Measurements from ENCODE around the genes NACC1 and CC2D1A.

DNA sequence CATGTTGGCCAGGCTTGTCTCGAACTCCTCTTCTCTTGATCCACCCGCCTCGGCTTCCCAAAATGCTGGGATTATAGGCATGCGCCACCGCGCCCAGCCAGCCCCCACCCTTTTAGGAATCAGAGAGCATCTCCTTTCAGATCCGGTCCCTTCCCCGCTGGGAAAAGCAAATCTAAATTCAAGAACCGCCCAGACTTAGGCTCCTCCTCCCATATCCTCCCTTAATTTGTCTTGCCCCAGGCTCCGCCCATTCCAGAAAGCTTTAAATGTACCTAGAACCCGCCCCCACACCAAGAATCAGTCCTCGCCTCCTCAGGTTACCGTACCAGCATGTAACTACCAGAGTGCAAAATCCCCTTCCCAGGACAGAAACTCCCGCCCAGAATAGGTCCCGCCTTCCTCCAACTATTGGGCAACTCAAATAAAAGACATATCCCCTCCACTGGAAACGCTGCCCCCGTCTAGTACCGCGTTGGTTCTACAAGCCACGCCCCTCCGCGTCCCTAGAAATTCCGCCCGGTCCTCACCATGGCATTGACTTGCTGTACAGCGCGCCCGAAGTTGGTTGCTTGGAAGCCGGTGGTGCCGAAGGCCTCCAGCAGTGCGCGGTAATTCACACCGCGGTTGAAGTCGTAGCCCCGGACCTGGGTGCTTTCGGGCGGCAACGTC lies 513 bp downstream of the DHPS start:
- PRO-cap: unidirectional peak, plus-strand start at position 293 of the sequence
- RAMPAGE, long total RNA, 4 experiments: start-site peak on the plus strand in 1 of 4 experiments, centred at position 534 of the sequence, 19 reads per replicate

- PRO-cap: no peak
- RAMPAGE, long total RNA, 4 experiments: no peak in any of the 4 experiments
Measured at GRCh38 chr19:12721720-12721940, 2.1 kb downstream of the TNPO2 start.

- PRO-cap: no peak
- RAMPAGE, long total RNA, 4 experiments: no peak in any of the 4 experiments
Measured at GRCh38 chr19:12730474-12731494, 3.7 kb downstream of the TRIR start.

GRCh38 chr19:12778647-12779009 lies 3.3 kb upstream of the HOOK2 start:
- PRO-cap: no peak
- RAMPAGE, long total RNA, 4 experiments: no peak in any of the 4 experiments

DNA sequence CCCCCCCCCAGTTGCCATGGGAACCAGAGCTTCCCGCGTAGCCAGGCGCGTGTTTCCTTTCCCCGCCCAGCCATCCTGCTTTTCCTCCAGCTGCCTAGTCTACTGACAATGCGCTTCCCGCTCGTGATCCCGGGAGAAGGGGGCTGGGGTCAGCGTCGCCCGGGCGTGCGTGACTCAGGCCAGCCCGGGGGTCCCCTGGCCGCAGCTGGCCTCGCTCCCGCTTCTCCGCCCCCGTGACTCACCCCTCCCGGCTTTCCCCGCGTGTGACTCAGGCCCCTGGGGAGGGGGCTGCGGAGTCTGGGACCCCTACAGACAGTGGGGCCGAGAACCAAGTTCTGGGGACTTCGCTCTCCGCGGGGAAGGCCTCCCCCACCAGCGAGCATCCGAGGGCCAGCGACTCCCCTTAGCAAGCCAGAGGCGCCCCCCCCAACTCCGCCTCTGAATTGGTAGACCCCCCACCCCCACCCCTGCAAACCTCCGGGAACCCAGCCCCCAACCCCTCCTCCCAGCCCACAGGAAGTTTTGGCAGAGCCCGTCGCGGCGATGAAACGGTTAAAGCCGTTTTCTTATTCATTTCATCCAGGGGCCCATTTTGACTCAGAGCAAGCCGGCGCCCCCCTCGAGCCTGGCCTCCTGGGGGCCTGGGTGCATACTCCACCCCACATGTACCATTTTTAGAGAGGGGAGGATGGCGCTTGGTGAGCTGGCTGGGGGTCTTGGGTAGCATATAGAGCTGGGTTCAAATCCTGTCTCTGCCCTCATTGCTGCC lies 7.7 kb upstream of the HOOK2 start:
- PRO-cap: no peak
- RAMPAGE, long total RNA, 4 experiments: start-site peak on the plus strand in 1 of 4 experiments, centred at position 100 of the sequence, 7 reads per replicate

DNA sequence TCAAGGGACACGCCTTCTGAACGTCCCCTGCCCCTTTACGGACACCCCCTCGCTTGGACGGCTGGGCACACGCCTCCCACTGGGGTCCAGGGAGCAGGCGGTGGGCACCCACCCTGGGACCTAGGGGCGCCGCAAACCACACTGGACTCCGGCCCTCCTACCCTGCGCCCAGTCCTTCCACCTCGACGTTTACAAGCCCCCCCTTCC lies 1.4 kb downstream of the JUNB start:
- PRO-cap: no peak
- RAMPAGE, long total RNA, 4 experiments: no peak in any of the 4 experiments

DNA sequence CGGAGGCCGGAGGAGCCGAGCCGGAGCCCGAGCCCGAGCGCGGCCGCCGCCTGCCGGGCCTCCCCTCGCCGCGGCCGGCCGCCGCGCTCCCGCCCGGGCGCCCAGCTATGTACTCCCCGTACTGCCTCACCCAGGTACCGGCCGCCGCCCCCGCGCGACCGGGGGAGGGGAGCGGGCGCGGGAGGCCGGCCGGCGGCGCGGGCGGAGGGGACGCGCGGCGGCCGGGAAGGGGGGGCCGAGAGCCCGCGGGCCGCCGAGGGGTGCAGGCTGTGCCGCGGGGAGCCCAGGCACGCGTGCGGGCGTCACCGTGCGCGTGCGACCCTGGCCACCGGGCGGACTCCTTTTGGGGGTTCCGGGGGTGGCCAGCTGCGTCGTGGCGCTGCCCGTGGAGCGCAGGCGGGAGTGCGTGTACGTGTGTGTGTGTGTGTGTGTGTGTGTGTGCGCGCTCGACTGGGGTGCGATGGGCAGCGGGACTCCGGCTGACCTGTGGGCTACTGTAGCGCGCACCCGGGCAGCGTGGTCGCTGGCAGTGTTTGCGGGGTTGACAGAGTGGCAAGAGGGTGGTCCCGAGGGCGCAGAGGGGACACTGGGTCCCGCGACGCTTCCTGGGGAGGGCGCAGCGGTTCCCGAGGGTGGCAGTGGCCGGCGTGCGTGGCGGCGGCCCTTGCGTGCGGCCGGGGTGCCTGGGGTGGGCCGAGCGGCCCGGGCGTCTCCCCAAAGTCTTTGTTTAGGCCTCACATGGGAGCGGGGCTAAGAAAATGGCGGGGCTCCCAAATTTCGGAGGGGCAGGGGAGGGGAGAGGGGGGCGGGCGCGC lies 663 bp downstream of the NFIX start:
- PRO-cap: no peak
- RAMPAGE, long total RNA, 4 experiments: no peak in any of the 4 experiments

- PRO-cap: no peak
- RAMPAGE, long total RNA, 4 experiments: no peak in any of the 4 experiments
Measured at GRCh38 chr19:13012721-13013633, 17.7 kb downstream of the NFIX start.

DNA sequence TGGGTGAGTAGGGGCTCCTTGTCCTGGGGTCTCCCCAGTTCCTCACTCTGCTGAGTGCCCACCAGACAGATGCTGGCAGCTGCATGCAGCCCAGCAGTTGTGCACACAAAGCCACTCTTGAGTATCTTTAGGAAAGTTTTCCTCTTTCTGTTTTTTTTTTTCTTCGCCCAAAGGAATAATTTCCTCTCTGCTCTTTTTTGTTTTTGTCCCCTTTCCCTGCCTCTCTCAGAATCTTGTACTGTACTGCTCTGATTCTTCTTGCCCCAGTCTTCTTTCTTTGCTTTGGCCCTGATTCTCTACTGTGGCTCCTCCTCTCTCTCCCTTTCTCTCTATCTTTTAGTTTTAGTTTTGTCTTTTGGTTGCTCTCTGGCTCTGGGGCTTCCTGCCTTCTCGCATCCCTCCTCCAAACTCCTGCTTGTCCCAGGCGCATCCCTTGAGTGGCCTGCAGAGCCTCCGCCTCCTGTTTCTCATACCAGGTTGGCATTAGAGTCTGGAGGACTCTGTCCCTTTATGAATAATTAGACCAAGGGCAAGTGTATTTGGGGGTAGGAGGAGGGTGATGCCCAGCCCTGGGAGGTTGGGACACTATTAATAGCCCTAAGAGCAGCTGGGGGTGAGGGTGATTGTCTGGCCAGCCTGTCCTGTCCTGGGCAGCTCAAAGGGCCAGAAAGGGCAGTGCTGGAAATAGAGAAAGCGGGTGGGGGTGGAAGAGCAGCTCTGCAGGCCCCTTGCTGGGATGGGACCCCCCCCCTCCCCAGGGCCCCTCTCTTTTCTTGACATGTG lies 39.1 kb downstream of the LYL1 start:
- PRO-cap: no peak
- RAMPAGE, long total RNA, 4 experiments: no peak in any of the 4 experiments

DNA sequence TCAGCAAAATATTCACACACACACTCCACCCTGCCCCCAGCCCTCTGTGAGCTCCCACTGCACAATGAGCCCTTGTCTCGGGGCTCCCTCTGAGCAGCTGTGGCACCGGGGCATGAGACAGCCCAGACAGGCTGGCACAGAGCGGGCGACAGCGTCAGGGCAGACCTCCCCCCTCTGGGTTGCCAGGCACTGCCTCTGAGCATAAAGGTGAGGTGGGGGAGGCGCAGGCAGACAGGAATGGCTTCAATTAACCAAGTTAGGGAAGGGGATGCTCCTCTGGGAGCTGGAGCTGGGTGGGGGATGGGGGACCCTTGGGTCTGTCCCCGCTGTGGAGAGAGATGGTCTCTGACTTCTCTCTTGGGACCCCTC lies 30.4 kb downstream of the LYL1 start:
- PRO-cap: no peak
- RAMPAGE, long total RNA, 4 experiments: no peak in any of the 4 experiments

- PRO-cap: no peak
- RAMPAGE, long total RNA, 4 experiments: no peak in any of the 4 experiments
Measured at GRCh38 chr19:13087759-13088309, 14.8 kb downstream of the LYL1 start.

DNA sequence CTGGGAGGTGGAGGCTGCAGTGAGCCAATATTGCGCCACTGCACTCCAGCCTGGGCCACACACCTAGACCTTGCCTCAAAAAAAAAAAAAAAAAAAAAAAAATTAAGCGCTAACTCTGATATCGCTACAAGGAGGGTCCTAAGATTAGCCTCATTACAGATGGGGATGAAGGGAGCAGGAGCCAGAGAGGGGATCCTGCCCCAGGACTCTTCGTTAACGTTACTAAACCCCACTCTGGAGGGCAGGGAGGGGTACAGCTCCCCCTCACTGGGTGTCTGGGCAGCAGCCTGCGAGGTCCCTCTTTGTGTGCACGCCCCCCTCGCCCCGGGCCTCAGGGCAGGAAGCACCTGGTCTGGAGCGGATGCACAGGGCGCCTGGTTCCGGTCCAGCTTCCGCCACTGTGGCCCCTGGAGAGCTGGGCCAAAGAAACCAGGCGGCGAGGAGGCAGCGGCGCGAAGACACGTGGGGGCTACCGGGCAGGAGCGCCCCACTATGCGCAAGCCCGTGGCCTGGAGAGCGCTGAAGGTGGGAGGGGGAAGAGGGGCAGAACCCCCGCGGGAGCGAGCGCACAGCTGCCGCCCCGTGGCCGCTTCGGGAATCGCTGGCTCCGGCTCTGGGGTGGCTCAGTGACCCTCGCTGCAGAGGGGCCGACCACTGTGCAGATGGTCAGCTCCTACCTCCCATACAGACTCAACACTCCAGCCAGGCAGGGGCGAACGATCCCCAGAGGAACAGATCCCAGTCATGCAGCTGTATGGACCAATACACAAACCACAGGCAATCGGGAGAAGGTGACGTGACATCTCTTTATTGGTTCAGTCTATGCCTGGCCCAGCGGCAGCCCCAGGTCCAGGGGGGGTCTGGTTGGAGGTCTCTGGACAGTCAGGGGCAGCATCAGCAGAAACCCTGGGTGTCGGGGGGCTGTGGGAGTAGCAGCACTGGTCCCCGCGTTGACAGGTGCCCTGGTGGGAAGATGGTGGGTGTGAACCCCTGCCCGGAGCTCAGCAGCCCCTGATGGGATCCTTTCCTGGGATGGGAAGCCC lies 1.8 kb upstream of the LYL1 start:
- PRO-cap: no peak
- RAMPAGE, long total RNA, 4 experiments: no peak in any of the 4 experiments

DNA sequence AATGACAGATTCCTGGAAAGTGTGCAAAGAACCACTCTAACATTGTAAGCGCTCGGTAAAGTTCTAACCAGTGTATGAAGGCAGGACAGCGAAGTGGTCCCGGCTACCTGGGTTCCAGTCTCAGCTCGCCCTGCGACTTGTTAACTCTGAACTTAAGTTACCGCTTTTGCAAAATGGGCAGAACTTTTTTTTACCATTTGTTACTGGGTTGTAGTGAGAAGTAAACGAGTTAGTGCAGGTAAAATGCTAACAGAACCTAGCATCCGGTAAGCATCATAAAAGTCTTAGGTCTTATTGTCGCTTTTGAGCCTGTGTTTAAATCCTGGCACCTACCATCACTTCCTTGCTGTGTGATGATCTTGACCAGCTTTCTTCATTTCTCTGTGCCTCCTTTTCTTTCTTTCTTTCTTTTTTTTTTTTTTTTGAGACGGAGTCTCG lies 635 bp upstream of the TRMT1 start:
- PRO-cap: no peak
- RAMPAGE, long total RNA, 4 experiments: no peak in any of the 4 experiments

DNA sequence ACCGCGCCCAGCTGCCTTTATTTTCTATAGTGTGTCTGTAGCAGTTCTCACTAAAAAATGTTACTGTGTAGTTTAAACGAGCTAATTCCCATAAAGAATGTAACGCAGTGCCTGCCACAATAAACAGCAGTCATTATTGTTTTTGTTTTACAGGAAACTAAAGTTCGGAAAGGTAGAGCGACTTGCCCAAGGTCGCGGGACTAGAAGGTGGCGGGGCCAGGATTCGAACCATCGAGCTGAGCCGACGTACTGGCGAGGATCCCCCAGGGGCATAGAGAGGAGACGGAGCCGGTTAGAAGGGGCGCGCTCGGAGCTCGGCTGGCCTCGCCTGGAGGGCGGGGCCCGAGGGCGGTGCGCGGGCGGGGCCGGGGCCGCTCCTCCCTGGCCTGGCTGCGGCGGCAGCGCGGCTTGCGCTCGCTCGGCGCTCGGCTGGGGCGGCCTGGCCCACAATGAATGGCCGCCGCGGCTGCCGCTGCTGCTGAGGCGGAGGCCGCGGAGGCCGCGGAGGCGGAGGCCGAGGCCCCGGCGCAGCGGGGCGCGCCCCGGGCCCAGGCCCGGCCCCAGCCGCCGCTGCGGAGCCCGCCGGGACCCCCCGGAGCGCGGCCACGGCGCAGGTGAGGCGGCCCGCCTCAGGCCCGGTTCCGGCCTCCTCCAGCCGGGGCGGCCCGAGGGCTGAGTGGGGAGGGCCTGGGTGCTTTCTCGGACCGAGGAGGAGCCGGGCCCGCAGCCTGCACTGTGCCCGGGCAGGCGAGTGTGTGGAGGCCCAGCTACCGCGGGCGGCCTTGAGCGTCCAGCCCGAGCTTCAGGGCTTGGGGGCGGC lies at the start of gene NACC1:
TSS of gene NACC1 (plus strand) at position 424 of the 820 bp plus-strand sequence.
- PRO-cap: no peak
- RAMPAGE, long total RNA, 4 experiments: no peak in any of the 4 experiments

DNA sequence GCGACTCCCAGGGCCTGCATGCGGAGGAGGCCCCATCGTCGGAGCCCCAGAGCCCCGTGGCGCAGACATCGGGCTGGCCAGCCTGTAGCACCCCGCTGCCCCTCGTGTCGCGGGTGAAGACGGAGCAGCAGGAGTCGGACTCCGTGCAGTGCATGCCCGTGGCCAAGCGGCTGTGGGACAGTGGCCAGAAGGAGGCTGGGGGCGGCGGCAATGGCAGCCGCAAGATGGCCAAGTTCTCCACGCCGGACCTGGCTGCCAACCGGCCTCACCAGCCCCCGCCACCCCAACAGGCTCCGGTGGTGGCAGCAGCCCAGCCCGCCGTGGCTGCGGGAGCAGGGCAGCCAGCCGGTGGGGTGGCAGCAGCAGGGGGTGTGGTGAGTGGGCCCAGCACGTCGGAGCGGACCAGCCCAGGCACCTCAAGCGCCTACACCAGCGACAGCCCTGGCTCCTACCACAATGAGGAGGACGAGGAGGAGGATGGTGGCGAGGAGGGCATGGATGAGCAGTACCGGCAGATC lies 14.5 kb downstream of the STX10 start:
- PRO-cap: no peak
- RAMPAGE, long total RNA, 4 experiments: no peak in any of the 4 experiments

DNA sequence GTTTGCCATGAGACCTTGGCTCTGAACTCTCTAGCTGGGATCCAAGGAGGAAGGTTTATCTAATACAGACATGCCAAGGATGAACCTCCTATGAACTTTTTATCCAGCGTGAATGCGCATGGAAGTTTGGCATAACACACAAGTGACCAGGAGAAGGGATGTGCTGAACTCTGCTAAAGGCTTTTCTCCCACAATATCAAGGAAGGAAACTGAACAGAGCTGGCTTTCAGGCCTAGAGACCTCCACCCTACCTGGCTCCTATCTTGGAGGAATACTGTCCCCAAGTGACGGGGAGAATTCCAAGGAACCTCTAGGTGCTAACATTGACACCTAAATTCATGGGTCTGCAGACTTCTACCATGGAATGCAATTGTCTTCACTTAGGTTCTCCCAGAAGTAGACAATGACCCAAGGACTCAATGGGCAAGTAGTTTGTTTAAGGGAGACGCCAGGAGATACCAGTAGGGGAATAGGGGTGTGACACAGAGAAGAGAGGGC lies 51.2 kb upstream of the YJU2B start:
- PRO-cap: no peak
- RAMPAGE, long total RNA, 4 experiments: no peak in any of the 4 experiments

GRCh38 chr19:13763152-13763679 lies 1.1 kb upstream of the MRI1 start:
- PRO-cap: no peak
- RAMPAGE, long total RNA, 4 experiments: no peak in any of the 4 experiments

- PRO-cap: no peak
- RAMPAGE, long total RNA, 4 experiments: no peak in any of the 4 experiments
Measured at GRCh38 chr19:13838212-13838702, 38.7 kb upstream of the NANOS3 start.

DNA sequence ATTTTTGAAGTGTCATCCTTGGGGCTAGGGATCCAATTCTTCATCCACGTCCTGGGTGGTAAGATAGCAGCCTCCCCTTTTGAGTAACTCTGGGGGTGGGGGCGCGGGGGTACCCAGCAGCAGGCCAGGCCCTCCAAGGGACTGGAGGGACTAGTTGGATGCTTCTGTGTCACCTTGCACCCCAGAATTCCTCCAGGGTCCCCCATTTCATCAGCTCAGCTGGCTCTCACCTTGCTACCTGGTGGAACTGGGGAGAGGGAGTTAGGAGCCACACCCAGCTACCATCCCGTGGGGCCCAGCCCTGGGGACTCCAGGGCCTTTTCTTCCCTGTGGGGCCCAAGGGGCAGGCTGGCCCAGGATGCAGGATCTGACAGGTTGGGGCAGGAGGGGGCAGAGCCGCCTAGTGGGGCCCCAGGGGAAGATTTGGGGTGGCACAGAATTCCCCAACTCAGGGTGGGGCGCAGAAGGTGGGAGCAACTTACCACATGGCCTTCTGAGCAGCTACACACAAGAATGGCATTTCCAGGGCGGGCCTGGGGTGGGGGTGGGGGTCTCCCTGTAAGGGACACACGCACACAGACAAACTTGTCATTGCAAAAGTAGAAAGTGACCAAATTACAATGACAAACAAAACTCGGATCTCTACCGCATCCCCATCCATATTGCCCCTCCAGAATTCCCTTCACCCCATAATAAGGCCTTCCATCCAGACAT lies 32.7 kb upstream of the NANOS3 start:
- PRO-cap: no peak
- RAMPAGE, long total RNA, 4 experiments: no peak in any of the 4 experiments

DNA sequence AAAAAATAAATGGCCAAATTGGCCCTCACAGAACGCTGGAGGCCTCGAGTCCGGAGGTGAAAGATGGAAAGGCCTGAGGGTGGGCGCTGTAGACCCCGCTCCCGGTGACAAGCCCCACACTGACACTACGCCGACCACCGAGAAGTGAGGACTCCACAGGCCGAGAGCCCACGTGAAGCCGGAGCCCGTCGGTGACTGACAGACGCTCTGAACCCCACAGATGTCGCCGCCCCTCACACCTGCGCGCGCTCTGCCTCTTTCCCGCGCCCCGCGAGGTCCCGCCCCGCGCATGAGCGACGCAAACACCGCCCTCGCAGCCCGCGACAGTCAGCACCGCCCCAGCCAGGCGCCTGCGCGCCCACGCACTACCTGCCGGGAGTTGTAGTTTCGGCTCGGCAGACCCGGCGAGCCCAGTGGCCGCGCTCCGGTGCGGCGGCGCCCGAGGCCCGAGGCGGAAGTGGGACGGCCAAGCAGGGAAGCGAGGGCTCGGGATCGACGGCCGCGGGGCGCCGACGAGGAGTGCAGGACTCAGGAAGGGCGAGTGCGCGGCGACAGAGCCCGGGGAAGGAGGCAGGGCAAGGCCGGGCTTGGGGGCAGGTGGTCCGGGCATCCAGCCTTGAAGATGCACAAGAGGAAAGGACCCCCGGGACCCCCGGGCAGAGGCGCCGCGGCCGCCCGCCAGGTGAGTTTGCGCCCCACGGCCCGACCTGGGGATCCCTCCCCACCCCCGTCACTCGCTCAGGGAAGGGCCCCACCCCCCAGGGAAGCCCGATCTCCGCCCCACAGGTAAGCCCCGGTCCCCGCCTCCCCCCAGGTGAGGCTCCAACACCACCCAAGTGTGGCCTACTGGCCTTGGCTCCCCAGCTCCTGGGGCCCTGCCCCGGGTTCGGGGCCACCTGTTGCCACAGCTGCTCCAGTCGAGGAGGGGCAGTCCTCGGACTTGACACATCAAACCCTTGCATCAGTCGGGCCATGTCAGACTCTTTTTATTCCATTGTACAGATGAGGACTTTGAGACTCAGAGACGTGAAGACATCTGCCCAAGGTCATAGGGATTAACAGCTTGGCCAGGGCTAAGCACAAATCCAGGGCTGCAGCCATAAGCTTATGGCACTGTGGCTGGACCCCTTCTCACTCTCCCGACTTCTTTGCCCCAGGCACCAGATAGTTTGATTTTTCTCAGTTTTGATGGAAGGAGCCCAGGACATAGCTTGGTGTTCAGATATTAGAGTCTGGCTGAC lies at the start of gene CC2D1A:
TSS of gene CC2D1A (plus strand) at position 382 of the 1,241 bp plus-strand sequence.
- PRO-cap: no peak
- RAMPAGE, long total RNA, 4 experiments: start-site peak on the plus strand in 1 of 4 experiments, centred at position 475 of the sequence, 105 reads per replicate

All from omental fat pad (tissue), 4 donors.